UCH-1 (cell line): ENCODE measurements around the genes KIFC3 and CNGB1.

DNA sequence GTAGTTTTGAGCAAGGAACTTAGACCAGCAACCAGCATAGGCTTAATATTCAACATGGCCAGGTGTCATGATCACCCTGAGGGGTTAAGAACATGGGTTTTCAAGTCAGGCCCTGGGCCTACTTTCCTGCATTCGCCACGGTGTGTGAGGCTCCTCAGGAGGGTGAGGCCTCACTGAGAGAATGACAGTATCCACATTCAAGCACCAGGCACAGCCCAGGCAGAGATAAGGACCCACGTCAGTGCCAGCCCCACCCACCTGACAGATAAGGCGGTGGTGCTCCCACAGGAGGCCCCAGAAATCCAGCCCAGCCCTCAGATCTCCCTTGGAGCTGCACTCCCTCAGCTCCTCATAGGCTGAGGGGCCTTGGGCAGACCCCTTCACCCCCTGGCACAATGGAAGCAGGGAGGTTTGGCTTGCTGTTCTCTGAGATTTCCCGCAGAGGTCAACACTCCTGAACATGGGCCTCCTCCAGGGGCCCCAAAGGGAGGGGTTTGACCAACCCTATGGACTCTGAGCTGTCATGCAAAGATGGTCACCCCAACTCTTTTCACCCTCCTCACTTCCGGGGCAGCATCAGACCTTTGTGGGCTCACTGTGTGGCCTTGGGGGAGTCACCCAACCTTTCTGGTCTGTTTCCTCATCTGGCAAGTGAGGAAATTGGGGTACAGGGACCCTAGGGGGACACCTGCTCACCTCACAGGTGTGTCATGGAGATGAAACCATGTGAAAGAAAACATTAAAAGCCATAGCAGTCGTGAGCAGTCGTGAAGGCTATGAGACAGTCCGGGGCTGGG lies 15.5 kb downstream of the PLLP start:
- RRBS: no CpG with 5 or more reads among the region's 9 CpGs

DNA sequence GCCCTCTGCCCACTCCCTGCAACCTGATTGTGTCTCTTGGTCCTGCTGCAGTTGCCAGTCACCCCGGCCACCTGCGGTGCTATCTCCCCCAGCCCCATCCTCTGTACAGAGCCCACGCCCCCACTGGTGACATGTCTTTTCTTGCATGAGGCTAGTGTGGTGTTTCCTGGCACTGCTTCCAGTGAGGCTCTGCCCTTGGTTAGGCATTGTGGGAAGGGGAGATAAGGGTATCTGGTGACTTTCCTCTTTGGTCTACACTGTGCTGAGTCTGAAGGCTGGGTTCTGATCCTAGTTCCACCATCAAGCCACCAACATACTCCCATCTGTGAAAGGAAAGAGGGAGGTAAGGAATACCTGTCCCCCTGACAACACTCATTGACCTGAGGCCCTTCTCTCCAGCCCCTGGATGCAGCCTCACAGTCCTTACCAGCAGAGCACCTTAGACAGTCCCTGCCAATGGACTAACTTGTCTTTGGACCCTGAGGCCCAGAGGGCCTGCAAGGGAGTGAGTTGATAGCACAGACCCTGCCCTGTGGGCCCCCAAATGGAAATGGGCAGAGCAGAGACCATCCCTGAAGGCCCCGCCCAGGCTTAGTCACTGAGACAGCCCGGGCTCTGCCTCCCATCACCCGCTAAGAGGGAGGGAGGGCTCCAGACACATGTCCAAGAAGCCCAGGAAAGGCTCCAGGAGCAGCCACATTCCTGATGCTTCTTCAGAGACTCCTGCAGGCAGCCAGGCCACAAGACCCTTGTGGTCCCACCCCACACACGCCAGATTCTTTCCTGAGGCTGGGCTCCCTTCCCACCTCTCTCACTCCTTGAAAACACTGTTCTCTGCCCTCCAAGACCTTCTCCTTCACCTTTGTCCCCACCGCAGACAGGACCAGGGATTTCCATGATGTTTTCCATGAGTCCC lies 11.4 kb downstream of the CX3CL1 start:
- RRBS: no CpG with 5 or more reads among the region's 8 CpGs

GRCh38 chr16:57422270-57423052 lies 17.9 kb downstream of the CCL17 start:
- RRBS: no CpG with 5 or more reads among the region's 9 CpGs

- RRBS: no CpG with 5 or more reads among the region's 11 CpGs
Observed at GRCh38 chr16:57516027-57516568, 20.3 kb downstream of the CCDC102A start.

GRCh38 chr16:57621494-57622382 lies 6.7 kb upstream of the ADGRG1 start:
- RRBS: no CpG with 5 or more reads among the region's 12 CpGs

GRCh38 chr16:57623102-57623939 lies 5.1 kb upstream of the ADGRG1 start:
- RRBS: 80% methylated on average over 4 of the region's 18 CpGs

DNA sequence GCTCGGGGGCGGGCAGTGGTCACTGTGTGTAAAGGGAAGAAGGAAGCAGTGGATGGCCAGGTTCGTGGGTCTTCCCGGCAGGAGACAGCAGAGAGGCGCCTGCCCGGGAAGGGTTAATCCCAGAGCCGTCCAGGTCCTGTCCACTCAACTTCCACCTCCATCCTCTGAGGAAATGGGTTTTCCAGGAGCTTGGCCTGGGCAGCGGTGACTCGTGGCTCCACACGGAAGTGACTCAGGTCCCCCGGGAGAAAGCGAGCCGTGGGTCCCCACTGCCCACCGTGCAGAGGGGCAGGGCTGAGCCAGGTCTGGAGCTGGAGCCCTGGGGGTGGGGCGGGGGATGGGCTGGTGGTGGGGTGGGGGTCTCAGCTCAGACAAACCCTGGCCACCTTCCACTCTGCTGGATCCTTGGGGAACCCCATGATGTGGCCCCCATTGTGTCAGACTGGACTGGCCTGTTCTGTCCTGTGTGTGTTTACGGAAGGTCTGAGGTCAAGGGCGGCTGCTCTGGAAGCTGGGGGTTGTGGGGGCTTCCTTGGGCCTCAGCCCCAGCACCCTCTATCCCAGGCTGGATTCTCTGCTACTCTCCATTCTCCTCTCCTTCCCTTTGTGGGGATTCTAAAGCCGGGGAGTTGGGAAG lies 17.7 kb downstream of the ADGRG1 start:
- RRBS: no CpG with 5 or more reads among the region's 18 CpGs

- RRBS: no CpG with 5 or more reads among the region's 49 CpGs
Observed at GRCh38 chr16:57734568-57735662, 655 bp upstream of the KATNB1 start.

DNA sequence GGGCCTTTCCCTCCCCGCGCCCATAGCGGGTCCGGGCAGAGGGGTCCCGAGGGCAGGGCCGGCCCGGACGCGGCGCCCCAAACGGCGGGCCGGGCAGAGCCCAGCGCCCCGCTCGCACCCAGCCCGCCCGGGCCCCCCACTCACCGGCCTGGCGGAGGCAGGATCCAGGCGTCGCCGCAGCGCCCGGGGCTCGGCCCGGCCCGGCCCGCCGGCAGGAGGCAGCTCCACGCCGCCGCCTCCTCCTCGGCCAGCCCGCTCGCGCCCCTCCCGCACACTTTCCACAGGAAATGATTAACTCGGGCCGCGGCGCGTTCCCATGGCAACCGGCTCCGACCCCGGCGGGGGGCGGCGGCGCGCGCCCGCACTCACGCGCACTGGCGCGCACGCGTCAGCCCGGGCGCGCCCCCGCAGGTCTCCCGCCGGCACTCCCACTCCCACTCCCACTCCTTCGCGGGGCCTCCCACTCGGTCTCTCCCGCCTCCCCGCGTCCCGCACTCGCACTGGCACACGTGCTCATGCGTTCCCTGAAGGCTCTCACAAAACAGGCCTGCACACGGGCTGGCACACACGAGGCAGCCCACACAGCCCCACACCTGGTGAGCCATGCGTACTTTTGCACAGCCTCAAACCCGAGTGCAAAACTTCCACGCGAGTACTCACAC lies at the start of gene KIFC3:
KIFC3 (minus strand) TSS at position 266 of the 662 bp plus-strand sequence.
- RRBS: 55% methylated on average over 28 of the region's 81 CpGs

DNA sequence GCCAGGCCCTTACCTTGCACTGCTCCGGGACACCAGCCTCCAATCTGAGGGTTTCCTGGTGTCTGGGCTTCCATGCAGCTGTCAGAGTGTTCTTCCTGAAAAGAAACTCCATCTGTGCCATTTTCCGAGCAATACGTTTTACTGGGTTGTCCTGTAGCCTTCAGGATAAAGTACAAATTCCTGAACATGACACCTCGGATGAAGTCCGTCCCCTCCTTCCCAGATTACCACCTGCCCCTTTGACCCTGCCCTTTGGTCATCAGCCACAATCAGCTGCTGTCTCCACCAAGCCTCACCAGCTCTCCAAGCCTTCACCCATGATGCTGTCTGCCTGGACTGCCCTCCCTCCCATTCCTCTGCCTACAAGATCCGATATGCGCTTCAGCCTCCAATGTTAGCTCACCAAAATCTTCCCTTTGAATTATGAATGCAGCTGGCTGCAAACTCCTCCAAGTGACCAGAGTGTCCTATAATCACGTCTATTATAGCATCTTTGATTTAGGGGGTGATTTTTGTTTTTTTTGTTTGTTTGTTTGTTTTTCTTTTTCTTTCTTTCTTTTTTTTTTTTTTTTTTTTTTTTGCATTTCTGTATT lies 60.5 kb upstream of the KIFC3 start:
- RRBS: no CpG with 5 or more reads among the region's 8 CpGs

GRCh38 chr16:57970940-57971386 lies at the start of gene CNGB1:
Gene CNGB1, minus strand, starts transcription at chr16:57971128.
- RRBS: no CpG with 5 or more reads among the region's 8 CpGs

DNA sequence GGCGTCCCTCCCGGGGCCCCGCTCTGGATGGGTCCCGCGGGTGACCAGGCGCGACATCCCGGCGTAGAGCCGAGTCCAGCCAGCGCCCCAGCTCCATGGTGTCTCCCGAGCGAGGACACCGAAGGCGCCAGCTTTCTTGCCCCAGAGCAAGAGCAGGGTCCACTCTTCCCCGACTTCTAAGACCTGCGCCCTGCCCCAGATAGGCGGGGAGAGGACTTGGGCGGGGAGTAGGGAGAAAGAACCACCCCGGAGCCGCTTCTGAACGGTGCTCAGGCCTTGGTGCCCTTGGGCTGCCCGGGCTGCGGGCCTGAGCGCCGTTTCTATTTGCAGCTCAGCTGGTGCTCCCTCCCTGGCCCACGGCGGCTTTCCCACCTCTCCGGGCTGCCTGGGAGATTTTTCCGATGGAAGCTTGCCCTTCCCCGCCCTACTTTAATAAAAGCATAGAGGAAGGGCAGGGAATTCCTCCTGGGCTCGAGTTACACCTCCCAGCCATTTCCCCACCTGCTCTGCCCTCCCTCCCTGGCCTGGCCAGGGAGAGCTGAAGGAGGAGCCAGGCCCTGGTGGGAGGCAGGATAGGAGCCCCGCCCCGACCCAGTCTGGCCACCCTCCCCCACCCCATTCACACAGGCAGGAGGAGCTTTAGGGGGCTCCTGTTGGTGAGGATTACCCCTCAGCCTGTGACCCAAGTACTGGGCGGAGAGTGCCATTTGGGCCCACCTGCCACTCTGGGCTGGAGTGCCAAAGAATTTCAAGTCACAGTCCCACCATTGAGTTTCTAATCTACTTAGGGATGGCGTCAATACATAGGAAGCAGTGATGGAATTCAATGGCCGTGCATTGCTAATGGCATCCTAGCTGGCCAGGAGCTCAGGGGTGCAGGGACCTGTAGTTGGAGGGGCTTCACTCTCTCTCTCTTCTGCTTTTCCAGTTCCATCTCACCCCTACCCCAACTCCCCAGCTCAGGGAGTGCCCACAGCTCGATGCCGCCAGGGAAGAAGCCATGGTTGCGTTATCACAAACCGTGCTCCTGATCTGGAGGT lies 2.0 kb downstream of the MMP15 start:
- RRBS: 9% methylated on average over 17 of the region's 41 CpGs

DNA sequence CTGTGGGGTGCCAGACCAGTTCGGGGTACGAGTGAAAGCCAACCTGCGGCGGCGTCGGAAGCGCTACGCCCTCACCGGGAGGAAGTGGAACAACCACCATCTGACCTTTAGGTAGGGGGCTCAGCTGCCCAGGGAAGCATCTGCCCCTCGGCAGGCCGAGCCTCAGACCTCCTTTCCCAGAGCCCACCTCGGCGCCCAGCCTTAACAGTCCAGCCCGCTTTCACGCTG lies 12.6 kb downstream of the MMP15 start:
- RRBS: no CpG with 5 or more reads among the region's 15 CpGs

GRCh38 chr16:58126458-58126741 lies 2.8 kb downstream of the CFAP20 start:
- RRBS: no CpG with 5 or more reads among the region's 1 CpG

- RRBS: no CpG with 5 or more reads among the region's 7 CpGs
Observed at GRCh38 chr16:58222471-58223166, 24.7 kb upstream of the CSNK2A2 start.

GRCh38 chr16:58414963-58415567 lies 22.8 kb downstream of the GINS3 start:
- RRBS: no CpG with 5 or more reads among the region's 9 CpGs

GRCh38 chr16:58417258-58418027 lies 25.2 kb downstream of the GINS3 start:
- RRBS: no CpG with 5 or more reads among the region's 20 CpGs

DNA sequence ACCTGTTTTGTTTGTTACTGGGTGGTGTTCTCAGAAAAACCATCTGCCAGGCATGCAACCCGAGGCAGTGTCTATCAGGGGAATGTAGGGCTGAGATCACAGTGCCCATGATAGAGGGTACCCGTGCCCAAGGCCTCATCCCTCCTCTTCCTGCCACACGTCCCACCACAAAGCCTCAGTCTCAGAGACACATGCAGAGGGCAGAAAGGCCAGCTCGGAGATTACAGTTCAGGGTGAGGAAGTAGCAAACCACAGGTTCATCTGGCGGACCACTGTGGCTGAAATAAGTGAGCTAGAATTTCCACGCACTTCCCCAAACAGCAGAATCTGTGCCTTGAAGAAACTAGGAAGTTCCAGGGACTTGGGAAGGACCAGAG lies 33.8 kb downstream of the GINS3 start:
- RRBS: no CpG with 5 or more reads among the region's 6 CpGs

- RRBS: no CpG with 5 or more reads among the region's 9 CpGs
Observed at GRCh38 chr16:58433860-58434511, 41.7 kb downstream of the GINS3 start.

- RRBS: no CpG with 5 or more reads among the region's 6 CpGs
Observed at GRCh38 chr16:58448660-58449382, 51.1 kb upstream of the NDRG4 start.